Choroid plexus epithelial cell (primary cell): ENCODE measurements around the gene GUSB.

- RRBS = no CpG with 5 or more reads among the region's 12 CpGs
Observed at GRCh38 chr7:64997138-64997762, 9.2 kb downstream of the ERV3-1 start.

GRCh38 chr7:65251782-65252848, 121.5 kb upstream of the ZNF92 start:
- RRBS = 2% methylated on average over 7 of the region's 75 CpGs

GRCh38 chr7:65475455-65476281, 102.0 kb downstream of the ZNF92 start:
- RRBS = 100% methylated on average over 2 of the region's 8 CpGs

DNA sequence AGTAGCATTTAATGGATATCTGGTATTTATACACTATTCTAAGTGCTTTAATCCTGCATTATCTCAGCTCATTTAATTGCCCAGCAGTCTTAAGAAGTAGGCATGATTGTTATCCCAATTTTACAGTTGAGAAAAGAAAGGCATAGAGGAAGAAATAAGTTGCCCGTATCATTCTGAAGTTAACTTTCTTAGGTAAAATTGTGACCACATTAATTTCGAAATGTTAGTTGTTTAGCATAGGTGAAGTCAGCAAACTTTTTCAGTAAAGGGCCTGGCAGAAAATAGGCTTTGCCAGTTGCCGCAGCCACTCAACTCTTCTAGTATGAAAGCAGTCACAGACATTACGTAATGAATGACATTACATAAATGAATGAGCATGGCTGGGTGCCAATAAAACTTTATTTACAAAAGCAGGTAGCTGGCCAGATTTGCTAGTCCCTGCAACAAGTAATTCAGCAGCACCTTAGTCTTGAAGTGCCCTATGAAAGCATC, 30.0 kb downstream of the GUSB start:
- RRBS = no CpG with 5 or more reads among the region's 4 CpGs

GRCh38 chr7:65981563-65982502, at the start of gene GUSB:
Gene GUSB, minus strand, starts transcription at chr7:65982213.
- RRBS = 1% methylated on average over 32 of the region's 79 CpGs

DNA sequence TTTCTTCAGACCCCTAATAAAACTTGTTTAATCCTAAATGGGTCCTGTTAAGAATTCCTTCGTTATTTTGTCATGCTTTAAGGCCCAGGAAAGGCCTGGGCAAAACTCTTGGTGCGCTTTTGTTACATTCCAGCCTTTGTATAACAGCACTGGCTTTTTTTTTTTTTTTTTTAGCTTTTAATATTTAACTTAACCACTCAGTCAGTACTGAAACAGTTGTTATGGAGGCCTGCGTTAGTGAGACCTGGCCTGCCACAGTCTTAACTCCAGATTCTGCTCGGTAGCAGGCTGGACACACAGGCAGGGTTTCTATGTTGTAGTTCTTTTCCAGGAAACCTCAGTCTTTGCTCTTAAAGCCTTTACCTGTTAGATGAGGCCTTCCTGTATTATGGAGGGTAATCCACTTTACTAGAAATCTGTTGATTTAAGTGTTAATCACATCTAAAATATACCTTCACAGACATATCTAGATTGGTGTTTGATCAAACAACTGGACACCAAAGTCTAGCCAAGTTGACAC, 33.2 kb downstream of the TPST1 start:
- RRBS = no CpG with 5 or more reads among the region's 4 CpGs

DNA sequence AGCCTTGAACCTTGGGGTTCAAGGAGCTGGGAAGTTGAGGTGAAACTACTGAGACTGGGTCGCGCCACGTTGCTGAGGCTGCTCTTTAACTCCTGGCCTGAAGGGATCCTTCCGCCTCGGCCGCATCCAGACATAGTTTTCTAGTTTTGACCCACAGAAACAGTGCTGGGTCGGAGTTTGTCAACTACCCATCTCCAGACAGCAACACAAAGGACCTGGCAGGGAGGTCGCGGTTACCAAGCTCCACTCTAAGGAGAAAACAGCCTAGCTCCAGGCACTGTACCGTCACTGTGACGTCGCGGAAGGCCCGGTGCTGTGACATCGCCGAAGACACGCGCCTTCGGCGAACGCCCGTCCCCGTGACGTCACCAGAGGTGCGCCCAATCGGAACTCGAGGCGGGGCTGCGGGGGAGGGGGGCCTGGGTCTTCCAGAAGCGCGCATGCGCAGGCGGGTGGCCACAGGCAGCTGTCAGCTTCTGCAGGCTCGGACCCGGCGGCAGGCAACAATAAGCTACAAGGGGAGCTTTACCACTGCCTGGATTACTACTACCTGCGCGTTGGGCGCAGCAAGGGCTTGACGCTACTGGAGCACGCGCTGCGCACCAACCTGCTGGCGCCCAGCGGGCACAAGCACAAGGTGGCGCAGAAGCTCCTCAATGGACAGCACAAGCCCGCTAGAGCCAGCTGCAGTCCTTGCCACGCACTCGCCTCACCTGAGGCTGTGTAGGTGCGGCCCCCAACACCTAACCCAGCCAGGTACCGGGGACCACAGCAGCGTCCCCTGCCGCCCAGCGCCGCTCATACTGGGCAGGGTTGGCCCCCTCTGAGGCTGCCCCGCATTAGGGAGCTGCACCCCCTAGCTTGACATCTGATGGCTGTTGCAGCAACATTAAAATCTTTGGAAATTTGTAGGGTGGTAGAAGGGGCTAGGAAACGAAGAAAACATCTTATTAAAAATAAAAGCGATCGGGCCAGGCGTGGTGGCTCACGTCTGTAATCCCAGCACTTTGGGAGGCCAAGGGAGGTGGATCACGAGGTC, 208.4 kb downstream of the TPST1 start:
- RRBS = no CpG with 5 or more reads among the region's 62 CpGs

DNA sequence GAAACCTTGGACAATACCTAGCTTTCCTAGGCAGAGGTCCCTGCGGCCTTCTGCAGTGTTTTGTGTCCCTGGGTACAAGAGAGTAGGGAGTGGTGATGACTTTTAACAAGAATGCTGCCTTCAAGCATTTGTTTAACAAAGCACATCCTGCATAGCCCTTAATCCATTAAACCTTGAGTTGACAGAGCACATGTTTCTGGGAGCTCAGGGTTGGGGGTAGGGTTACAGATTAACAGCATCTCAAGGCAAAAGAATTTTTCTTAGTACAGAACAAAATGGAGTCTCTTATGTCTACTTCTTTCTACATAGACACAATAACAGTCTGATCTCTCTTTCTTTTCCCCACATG, 9.1 kb upstream of the KCTD7 start:
- RRBS = no CpG with 5 or more reads among the region's 1 CpG

DNA sequence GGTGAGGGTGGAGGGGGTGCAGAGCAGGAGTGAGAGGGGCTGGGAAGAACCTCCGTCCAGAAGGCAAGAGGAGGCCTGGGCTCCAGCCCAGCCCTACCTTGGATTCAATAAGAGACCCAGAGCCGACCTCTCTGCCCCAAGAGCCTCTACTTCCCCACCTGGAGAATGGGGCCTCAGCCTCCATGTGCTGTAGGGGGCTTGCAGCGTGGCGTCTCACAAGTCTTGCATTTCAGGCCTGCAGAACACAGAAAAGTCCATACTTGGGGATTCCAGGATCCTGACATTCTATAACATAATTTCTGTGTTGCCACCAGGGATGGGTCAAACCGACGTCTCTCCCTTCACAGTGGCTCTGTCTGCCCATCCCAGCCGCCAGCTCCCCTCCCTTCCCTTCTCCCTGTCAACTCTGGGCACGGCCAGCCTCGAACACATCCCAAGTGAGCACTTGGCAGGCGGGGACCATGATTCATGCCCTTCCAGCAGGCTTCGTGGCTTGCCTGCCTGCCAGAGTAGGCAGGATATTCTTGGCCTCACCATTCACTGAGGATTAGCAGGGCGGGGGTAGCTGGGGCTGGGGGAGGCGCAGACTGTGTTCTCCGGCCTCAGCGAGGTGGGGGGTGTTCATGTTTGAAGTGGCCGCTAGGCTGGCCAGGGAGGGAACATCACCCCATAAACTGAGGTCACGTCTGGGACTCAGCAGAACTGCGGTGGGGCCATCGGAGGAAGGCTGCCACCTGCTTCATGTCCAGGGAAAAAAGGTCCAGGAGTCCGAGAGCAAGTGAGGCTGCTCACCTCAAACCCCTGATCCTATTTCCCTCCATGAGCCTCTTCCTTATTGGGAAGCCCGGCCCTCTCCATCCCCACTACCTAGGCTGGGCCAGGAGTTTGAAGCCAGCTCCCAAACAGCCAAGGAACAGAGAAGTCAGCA, 43.2 kb upstream of the RABGEF1 start:
- RRBS = no CpG with 5 or more reads among the region's 21 CpGs

- RRBS = 1% methylated on average over 24 of the region's 75 CpGs
Observed at GRCh38 chr7:66740847-66741780, 581 bp downstream of the RABGEF1 start.

DNA sequence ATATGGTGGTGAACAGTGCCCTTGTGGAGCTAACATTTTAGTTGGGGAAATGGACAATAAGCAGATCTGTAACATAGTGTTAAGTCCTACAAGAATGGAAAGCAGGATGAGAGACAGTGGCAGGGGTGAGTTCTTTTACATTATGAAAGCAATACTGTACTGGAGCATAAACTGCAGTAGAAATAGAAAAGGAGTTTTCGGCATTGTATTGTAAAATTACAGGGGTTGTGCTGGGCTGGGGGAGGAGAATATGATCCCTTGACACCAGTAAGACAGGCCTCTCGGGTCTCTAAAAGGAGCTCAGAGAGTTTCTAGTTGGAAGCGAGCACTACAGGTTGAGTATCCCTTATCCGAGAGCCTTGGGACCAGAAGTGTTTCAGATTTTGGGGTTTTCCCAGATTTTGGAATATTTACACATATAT, 52.3 kb downstream of the RABGEF1 start:
- RRBS = no CpG with 5 or more reads among the region's 4 CpGs

DNA sequence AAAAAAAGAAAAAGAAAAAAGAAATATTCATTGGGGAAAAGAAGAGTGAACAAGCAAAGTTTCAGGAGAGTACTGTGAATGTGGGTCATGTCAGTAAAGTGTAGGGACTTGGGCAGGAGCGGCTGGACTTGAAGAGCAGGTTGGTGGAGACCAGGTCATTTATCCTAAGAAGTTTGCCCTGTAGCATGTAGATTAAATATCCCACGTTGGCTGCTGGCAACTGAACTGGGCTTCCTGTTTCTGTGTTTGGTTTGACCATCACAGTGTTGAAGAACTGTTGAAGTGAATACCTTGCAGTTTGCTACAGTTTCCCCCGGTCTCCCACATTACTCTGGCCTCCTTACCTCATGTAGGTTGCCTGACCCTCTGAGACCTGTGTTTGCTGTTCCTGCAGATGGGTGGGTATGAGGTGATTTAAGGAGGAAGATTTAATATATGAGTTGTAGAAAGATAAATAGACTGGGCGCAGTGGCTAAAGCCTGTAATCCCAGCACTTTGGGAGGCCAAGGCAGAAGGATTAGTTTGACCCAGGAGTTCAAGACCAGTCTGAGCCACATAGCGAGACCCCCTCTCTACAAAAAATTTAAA, 32.7 kb upstream of the TMEM248 start:
- RRBS = no CpG with 5 or more reads among the region's 5 CpGs

DNA sequence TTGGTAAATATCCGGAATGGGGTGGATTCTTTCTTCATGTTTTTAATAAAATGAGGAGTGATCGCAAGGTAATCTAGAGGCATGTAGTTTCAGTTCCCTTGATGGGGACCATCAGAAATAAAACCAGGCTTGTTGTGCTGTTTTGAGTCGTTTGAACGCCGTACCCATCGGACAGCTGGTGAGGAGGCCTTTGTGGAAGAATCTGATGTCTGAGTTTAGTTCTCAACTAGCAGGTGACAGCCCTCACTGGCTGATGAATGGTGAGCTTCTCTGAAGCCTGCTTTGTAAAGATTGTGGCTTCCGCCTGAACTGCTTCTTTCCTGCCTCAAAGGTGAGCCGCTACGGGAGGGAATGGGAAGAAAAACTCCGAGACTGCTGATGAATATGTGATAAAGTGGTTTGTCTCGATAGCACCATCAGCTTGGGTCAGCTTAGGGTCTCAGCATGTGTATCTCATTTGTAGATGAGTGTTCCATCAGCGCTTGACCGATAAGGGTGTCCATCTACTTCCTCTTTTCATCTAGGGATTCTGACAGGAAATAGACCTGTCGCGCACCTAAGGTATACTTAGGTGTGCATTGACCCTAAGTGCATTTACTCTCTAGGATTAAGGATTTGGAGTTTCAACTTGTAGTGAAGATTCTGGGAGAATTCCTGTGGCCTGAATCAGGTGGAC, 1.0 kb downstream of the TMEM248 start:
- RRBS = no CpG with 5 or more reads among the region's 15 CpGs

GRCh38 chr7:66930250-66930835, 9.3 kb downstream of the TMEM248 start:
- RRBS = no CpG with 5 or more reads among the region's 8 CpGs

DNA sequence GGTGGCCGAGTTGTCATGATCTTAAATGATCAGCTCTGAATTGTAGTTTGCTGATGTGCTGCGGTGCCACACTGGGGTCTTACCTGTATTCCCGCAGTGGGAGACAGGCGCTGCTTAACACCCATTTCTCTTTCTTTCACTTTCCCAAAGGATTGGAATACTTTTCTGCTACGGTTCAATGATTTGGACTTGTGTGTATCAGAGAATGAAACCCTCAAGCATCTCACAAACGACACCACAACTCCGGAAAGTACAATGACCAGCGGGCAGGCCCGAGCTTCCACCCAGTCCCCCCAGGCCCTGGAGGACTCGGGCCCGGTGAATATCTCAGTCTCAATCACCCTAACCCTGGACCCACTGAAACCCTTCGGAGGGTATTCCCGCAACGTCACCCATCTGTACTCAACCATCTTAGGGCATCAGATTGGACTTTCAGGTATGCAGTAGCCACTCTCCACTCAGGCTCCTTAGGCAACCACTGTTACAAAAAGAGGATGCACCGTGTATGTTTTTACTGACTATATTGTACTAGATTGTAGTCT, 23.9 kb downstream of the TMEM248 start:
- RRBS = 98% methylated on average over 5 of the region's 15 CpGs

DNA sequence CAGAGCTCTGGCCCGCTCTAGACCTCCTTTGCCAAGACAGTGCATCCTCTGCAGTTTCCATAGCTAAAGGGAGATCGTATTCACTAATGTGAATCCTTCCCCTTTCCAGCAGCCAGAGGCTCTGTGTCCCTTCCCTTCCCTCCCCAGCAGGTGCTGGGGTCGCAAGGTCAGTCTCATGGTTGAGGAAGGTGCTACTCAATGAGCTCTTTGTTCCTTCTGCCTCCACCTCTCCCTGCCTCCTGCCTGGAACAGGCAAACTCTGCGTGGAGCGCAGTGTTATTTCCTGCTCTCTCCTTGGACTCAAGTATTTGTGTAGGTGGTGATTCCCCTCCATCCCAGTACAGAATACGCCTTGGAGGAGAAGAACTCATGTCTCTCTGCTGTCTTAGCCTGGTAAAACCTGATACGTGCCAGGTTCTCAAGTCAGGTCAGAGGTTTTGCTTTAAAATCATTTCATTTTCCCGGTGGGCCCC, 36.4 kb downstream of the SBDS start:
- RRBS = 70% methylated on average over 1 of the region's 8 CpGs

- RRBS = no CpG with 5 or more reads among the region's 5 CpGs
Observed at GRCh38 chr7:67301734-67301933, 24.9 kb downstream of the SPDYE21 start.

- RRBS = no CpG with 5 or more reads among the region's 4 CpGs
Observed at GRCh38 chr7:68014726-68014925, 737.9 kb downstream of the SPDYE21 start.

- RRBS = 2% methylated on average over 25 of the region's 86 CpGs
Observed at GRCh38 chr7:69599084-69600009, 1.1 kb downstream of the AUTS2 start.